PC-3 (cell line): ENCODE results near the genes MFAP3L, GLRA3 and SPCS3.

GRCh38 chr4:168925993-168926690 is 83.9 kb downstream of the CBR4 start:
- RAMPAGE, long total RNA, result no peak

GRCh38 chr4:169010315-169010540 is 173 bp upstream of the CBR4 start:
- RAMPAGE, long total RNA, result no peak

DNA sequence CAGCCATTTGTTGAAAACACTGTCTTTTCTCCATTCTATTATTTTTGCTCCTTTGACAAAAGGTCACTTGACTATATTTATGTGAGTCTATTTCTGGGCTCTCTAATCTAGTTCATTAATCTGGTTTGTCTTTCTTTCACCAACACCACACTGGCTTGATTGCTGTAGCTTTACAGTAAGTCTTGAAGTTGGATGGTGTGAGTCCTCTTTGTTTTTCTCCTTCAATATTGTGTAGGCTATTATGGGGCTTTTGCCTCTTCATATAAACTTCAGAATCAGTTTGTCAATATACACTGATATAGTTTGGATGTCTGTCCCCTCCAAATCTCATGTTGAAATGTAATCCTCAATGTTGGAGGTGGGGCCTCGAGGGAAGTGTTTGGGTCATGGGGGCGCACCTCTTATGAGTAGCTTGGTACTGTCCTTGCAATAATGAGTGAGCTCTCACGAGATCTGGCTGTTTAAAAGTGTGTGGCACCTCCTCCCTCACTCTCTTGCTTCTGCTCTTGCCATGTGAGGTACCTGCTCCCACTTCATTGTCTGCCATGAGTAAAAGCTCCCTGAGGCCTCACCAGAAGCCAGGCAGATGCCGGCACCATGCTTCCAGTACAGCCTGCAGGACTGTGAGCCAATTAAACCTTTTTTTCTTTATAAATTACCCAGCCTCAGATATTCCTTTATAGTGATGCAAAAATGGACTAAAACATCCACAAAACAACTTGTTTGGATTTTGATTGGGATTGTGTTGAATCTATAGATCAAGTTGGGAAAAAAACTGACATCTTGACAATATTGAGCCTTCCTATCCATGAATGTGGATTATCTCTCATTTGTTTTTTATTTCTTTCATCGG is 56.8 kb downstream of the SH3RF1 start:
- RAMPAGE, long total RNA, result no peak

GRCh38 chr4:169580741-169581408 is 31.5 kb downstream of the NEK1 start:
- RAMPAGE, long total RNA, result no peak

DNA sequence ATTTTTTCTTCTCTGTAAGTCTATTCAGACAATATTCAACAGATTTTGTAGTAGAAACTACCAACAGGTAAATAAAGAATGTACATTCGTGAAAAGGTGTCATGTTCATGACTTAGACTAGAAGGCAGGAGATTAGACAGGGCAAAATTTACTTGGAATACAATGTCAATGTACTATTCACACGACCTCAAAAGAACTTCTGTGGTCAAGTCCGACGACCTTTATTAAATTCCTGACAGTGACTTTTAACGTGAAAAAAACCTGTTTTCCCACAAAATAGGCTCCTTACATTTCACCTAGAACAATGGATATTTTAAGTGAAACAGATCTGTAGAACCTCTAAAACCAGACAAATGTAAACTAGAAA is 1.4 kb downstream of the NEK1 start:
- RAMPAGE, long total RNA, result no peak

DNA sequence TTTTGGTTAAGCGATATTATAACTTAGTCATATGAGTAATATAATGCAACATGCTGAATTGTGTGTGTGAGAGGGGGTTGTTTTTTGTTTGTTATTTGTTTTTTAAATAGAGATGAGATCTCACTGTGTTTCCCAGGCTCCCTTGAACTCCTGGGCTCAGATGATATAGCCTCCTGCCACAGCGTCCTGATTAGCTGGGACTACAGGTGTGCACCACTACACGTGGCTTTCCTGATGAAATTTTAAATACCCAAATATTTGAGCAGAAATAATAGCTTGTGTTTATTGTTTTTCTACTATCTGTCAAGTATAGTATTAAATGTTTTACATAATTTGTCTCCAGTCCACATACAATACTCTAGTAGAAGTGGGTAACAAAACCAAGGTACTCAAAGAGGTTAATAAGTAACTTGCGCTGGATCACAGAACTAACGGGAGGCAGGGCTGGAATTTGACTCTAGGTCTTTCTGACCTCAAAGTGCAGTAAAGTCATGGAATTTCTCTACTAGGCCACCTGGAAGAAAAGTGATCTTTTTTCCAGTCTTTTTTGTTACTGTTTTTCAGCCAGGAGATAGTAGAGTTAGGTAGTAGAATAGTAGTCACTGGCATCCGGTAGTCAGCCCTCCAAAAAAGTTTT is 47.8 kb downstream of the CLCN3 start:
- RAMPAGE, long total RNA, result no peak

DNA sequence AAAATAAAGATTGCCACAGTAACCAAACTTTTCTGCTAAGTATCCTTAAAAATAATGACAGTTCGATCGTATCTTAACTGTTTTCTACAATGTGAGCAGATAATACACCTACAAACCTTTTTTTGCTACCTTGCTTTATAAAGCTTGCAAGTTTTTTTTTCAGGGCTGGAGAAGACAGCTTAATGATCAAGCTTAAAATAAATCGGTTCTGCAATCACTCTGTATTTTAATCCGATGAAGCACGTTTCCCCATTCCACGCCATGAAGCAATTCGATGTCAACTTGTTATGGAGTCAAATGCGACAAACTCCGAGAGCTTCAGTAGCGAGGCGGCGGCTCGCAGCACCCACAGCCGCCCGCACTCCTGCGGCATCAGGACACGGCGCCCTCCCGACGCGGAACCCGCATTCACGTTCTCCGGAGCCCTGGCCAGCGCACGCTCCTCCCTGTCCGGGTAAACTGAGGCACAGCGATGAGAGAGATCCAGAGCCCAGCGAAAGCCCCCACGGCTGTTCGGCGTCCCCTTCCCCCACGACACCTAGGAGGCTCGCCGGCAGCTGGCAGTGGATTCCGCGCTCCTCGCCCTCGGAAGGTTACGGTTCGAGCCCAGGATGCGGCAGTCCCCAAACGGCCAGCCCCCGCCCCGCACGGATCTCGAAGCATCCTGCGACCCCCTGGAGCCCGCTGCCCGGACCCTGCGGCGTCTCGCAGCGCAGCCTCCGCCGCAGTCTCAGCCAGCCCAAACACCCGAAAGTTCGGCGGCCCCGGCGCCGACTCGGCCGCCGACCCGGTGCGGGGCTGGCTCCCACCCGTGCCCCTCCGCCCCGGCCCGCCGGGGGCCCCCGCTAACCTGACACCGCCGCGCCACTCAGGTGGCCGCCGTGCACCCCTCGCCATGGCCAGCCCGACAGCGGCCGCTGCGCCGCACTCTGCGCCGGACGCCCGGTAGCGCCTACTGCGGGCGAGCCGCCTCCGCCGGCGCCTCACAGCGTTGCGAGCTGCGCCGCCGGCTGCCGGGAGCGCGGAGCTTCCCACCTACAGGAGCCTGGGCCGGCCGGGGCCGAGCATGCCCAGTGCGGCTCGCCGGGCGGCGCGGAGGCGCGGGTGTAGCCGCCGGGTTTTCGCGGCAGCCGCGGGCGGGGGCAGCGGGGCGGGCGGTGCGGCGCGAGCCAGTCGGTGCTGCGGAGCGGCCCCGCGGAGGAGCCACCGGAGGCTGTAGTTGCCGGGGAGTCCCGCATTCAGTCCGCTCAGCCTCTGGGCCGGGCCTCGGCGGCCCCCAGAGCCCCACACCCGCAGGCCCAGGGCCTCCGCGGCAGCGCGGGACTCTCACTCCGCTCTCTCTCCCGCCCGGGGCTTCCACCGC is at the start of gene MFAP3L:
Gene MFAP3L, minus strand, starts transcription at position 1,012 of the 1,363 bp plus-strand sequence.
- RAMPAGE, long total RNA, result no peak

GRCh38 chr4:170039864-170040186 is 13.6 kb upstream of the MFAP3L start:
- RAMPAGE, long total RNA, result no peak

DNA sequence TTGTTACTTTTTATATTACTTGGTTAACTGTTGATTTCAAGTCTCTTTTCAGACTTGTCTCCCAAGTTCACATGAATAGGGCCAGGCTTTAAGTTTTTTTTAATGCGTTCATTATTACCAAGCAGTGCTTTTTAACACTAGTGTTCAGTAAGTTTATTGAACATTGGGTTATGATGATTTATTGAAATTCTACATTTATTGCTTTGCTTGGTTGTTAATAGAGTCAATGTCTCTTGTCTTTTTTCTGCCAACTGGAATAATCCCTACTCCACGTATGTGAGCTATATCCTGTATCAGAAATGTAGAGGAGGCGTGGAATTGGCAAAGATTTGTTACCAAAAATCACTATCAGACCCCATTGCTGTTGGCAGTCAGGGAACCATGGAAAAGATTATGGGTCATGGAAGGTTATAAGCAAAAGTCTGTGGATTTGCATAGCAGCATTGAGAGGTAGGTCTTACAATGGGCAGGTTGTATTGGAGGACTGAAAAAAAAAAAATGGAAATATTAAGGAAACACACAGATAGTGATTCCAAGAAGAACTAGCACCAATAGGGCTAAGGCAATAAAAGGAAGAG is 22.1 kb downstream of the GALNT7 start:
- RAMPAGE, long total RNA, result no peak

DNA sequence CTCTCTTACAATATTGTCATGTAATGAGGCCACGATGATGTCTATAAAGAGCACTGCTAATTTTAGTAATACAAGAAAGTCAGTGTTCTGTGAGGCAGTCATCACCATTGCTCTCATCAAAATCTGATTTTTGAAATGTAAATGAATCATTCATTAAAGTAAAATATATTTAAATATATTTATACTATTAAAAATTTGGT is 15.5 kb downstream of the HMGB2 start:
- RAMPAGE, long total RNA, result no peak

GRCh38 chr4:173370110-173370772 is 513 bp upstream of the SAP30 start:
- RAMPAGE, long total RNA, result no peak

DNA sequence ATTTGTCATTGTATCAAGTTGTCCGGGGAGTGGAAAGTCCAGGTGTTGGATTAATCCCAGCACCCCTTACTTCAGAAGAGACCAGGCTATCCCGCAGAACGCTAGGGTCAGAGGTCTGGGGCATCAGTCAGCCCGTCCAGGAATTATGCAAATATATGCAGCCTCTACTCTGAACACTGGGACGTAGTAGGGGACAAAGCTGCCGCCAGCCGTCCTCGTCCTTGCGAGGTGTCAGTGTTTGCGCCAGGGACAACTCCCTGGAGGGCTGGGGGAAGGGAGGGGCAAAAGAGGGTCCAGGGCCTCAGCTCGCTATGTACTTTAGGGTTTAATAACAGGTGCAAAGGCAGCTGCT is 8.6 kb downstream of the HAND2 start:
- RAMPAGE, long total RNA, result no peak

- RAMPAGE, long total RNA, result no peak
Observed at GRCh38 chr4:173525192-173525745, 4.8 kb downstream of the HAND2 start.

GRCh38 chr4:173543223-173543753 is 13.3 kb upstream of the HAND2 start:
- RAMPAGE, long total RNA, result no peak

DNA sequence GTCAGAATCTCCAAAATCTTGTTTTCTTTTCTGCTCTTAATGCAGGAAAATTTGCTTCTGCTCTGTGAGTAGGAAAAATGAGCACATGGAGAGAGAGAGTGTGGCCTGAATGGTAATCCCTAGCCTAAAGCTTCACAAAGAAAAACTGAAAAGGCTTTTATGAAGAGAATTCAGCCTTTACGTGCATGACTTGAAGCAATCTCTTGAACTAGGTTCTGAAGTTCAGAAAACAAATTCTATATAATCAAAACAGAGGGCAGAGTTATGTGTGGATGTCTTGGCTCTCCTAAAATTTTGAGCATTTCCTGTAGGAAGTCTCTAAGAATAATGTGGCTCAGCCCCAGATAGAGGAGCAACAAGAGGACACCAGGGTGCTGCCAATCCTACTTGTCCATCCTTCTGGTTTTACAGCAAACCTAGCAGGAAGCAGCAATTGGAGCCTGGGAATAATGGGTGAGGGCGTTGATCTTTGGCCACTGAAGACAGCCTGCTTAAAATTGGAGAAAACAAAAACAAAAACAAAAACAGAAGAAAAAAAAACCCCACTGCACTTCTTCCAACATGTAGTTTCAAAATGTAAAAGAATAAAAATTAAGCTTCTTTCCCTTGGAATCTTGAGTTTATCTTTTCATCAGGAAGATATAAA is 130.8 kb downstream of the FBXO8 start:
- RAMPAGE, long total RNA, result no peak

DNA sequence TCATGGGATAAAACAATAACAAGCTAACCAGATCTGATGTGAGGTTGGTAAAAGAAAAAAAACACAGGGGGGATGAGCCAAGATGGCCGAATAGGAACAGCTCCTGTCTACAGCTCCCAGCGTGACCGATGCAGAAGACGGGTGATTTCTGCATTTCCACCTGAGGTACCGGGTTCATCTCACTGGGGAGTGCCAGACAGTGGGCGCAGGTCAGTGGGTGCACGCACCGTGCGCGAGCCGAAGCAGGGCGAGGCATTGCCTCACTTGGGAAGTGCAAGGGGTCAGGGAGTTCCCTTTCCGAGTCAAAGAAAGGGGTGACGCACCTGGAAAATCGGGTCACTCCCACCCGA is 50.7 kb downstream of the GLRA3 start:
- RAMPAGE, long total RNA, result no peak

DNA sequence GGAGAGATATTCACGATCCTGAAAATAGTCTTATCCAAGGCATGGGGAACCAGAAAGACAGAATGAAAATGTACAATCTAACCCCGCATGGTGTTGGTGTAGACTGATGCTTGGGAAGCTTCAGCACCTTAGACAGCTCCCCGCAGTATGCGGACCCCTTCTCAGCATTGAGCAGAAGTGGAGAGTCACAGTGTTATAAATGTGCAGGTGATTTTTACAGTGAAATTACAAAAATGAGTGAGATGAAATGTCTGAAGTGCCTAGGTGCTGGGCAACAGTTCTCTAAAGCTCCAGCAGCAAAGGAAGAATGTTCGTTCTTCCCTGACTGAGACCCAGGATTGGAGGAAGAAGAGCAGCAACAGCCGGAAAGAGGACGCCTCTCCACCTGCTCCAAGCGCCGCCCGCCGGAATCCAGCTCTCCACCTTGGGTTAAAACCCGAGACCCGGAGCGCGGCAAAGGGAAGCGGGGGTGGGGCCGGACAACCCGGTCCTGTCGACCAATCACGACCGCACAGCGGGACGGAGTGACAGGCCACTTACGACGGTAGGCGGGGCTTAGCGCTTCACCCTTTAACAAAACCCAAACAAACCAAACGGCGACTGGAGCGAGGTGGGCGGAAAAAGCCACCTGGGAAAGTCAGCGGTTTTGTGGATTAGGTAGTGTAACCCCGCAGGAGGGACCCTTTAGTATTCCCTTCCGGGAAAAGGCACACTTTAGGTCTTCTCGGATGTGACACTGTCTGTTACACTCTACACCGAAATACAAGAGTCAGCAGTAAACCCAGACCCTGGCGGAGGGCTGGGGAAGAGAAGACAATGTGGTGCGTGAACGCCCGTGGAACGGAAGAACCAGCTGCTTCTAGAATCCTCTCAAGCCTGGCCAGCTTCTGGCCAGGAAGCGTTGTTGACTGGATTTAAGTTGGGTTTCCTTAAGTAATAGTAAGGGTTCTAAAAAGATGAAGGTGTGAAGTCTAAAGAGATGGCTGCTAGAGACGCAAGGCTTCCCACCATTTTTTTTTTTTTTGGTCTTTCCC is at the start of gene GLRA3:
Gene GLRA3, minus strand, starts transcription at position 431 of the 1,034 bp plus-strand sequence.
- RAMPAGE, long total RNA, result no peak

GRCh38 chr4:175776238-175776796 is 35.7 kb downstream of the GPM6A start:
- RAMPAGE, long total RNA, result no peak

- RAMPAGE, long total RNA, result no peak
Observed at GRCh38 chr4:176090090-176090430, 24.4 kb downstream of the WDR17 start.

- RAMPAGE, long total RNA, result no peak
Observed at GRCh38 chr4:176319795-176320879, at the start of gene SPCS3. SPCS3 (plus strand) TSS chr4:176319966.